Ascending aorta (tissue), 1 donor: ENCODE measurements around a stretch of chr16.

DNA sequence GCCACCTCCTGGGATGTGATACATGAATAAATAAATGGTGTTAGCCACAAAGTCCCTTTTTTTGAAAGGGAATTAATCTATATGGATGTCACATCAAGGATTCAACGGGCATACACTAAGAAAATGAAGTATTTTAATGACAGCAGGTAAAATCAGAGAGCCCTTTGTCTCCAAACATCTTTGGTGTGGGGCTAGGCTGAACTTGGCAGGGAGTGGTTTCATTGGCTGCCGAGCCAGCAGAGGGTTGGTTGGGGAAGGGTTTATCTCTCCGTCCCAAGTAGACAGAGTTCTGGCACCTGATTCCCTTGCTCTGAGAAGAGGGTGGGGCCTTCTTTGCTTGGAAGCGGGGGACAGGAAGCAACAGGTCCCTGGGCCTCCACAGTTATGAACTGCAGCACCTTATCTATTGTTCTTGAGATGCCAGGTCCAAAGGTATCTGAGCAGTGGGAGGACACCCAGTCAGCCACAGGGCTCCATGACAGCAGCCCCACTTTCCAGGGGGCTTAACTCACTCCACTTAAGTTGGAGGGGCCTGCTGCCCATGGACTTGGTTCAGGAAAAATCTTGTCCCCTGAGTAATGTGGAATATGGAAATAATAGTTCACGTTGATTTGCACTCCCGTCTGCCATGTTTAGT, 12.3 kb upstream of the CDH1 start:
- PRO-cap, result no peak

GRCh38 chr16:68739845-68740876, 3.1 kb downstream of the CDH1 start:
- PRO-cap, result no peak

DNA sequence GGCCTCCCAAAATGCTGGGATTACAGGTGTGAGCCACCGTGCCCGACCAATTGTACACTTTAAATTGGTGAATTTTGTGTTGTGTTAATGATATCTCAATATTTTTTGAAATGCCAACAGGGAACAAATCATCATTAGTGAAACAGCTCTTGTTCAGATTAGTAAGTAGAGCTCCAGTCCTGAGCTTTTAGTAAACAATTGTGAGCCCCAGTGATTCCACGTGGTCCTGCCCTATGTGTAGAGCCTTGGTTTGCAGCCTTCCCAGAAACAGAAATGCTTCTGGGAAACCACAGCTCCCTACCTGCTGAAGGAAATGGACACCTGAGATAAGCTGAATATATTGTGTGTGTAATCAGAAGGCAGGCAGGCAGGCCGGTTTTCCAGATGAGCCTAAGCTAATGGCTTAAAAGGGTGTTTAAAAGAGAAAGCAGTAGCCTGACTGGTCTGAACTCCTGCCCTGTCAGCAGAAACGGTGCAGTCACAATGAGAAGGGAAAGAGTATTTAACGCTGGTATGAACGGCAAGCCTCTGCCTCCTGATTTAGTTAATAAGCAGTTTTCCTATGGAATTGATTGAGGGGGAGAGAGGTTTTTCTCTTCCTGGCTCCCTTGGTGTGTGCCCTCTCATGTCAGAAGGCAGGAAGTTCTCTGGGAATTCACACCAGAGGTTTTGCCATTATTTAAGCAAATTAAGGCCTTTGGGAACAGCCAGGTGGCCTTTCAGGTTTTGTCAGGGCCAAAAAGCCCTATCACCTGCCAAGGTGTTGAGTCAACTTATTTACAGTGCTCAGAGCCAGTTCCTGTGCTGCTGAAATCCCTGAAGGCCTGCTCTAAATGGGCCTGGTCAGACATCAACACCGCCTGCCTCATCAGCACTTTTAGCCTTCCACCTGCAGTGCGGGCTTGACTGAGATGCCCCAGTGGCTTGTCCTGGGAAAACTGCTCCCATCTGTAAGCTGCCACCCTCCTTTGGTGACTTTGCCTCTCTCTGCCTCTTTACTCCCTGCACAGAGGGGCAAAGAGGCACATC, 41.5 kb downstream of the CDH1 start:
- PRO-cap, result no peak

GRCh38 chr16:68782026-68782376, 44.9 kb downstream of the CDH1 start:
- PRO-cap, result no peak

- PRO-cap, result no peak
These were observed 73.6 kb upstream of the HAS3 start for GRCh38 chr16:69031800-69032252.

DNA sequence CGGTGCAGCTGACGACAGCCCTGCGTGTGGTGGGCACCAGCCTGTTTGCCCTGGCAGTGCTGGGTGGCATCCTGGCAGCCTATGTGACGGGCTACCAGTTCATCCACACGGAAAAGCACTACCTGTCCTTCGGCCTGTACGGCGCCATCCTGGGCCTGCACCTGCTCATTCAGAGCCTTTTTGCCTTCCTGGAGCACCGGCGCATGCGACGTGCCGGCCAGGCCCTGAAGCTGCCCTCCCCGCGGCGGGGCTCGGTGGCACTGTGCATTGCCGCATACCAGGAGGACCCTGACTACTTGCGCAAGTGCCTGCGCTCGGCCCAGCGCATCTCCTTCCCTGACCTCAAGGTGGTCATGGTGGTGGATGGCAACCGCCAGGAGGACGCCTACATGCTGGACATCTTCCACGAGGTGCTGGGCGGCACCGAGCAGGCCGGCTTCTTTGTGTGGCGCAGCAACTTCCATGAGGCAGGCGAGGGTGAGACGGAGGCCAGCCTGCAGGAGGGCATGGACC, 4.0 kb downstream of the HAS3 start:
- PRO-cap, result no peak

- PRO-cap, result no peak
These were observed 13.2 kb downstream of the HAS3 start for GRCh38 chr16:69118242-69119450.

DNA sequence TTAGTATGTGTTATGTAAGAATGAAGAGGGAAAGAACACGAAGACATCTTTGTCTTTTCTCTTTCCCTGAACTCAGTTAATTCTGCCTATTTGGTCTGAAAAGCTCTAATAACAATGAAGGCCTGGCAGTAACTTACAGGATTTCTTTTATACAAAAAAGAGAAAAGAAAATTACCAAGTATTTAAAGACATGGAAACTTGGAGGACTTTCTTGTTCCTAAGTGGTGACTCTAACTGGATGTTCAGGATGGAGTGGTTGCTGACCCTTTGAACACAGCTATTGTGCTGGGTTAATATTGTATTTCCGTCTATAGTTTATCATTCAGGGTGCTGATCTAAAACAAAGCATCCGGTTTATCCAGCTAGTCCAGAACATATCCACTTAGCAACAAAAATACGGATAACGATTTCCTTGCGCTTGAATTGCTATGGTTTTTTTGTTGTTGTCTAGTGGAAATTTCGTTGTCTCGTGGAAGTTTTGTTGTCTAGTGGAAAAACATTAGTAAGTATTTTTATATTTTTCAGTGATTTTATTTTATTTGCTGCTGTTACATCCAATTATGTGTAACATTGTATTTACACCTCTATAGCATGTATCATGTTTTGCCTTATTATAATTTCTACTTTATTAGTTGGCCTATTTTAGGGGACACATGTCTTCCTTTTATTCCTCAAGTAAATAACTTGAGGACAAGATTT, 38.2 kb downstream of the SNTB2 start:
- PRO-cap, result no peak

GRCh38 chr16:69315488-69316398, 4.6 kb downstream of the VPS4A start:
- PRO-cap, result no peak

- PRO-cap, result no peak
These were observed 395 bp downstream of the NIP7 start for GRCh38 chr16:69339945-69340388.

GRCh38 chr16:69370406-69370928, 15.3 kb downstream of the TERF2 start:
- PRO-cap, result no peak

DNA sequence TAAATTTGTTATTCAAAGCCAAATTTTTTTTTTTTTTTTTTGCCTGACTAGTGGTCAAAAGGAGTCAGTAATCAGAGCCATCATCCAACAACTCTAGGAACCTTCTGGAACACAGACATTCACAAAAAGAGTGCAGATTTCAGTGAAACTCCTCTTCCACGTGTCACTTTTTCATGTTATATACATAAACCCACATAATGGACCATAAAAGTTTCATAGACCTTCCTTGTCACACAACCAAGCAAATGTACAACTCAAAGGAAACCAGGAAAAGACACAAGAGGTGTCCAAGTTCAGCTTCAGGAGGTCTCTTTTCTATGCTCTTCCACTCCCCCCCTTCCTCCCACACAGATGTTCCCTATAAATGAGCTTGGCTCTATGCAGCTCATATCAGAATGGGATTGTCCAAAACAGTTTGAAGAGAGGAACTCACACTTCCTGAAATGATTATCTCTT, 16.4 kb upstream of the TERF2 start:
- PRO-cap, result no peak

GRCh38 chr16:69564727-69565326, 939 bp upstream of the NFAT5 start:
- PRO-cap, result no peak

DNA sequence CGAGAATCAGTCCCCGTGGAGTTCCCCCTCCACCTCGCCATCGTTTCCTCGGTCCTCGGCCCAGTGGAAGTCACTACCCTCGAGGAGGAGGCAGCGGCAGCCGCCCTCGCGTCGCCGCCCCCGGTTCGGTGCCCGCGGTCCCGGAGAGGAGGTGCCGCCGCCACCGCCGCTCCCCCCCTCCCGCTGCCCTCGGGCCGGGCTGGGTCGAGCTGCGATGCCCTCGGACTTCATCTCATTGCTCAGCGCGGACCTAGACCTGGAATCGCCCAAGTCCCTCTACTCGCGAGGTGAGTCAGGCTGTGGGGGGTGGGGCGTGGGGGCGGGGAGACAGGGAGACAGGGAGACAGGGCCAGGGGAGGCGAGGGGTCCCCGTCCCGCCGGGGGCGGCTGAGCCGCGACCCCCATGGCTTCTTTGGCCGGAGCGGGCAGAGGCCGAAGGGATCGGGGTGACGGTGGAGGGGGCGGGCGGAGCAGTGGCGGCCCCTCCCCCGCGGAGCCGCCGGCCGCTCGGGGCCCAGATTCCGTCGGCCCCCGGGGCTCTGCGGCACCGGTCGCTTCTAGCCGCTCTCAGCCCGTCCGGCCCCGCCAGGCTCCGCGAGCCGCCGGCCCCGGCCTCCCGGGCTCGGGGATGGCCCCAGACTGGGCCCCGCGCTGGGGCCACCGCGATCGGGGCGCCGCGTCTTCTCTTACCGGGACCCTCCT, 473 bp downstream of the NFAT5 start:
- PRO-cap, result bidirectional peak, plus-strand start at position 316 of the sequence, minus-strand start at position 264 of the sequence

GRCh38 chr16:69566790-69567555, 1.2 kb downstream of the NFAT5 start:
- PRO-cap, result bidirectional peak, plus-strand start at chr16:69566976, minus-strand start at chr16:69566963

GRCh38 chr16:69725755-69726054, 655 bp downstream of the NQO1 start:
- PRO-cap, result no peak

DNA sequence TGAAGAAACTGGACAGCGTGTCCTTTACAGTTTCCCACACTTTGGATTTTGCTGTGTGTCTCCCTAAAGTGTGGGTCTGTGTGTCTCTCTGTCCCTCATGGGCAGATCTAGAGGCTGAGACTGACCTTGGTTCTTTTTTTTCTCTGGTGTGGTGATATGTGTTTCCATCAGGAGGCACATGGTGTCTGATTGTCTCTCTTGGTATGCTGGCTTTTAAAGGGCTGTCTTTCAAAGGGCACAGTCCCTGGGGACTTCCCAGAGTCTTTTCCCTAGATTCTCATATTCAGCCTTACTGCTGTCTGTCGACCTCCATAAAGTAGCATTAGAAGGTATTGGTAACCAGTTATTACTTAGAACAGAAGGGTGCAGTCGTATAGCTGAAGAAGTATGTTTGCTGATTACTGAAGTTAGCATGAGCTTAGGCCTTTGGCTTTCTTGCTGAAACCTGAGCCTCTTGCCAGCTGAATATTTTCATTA, 71.2 kb downstream of the WWP2 start:
- PRO-cap, result no peak

DNA sequence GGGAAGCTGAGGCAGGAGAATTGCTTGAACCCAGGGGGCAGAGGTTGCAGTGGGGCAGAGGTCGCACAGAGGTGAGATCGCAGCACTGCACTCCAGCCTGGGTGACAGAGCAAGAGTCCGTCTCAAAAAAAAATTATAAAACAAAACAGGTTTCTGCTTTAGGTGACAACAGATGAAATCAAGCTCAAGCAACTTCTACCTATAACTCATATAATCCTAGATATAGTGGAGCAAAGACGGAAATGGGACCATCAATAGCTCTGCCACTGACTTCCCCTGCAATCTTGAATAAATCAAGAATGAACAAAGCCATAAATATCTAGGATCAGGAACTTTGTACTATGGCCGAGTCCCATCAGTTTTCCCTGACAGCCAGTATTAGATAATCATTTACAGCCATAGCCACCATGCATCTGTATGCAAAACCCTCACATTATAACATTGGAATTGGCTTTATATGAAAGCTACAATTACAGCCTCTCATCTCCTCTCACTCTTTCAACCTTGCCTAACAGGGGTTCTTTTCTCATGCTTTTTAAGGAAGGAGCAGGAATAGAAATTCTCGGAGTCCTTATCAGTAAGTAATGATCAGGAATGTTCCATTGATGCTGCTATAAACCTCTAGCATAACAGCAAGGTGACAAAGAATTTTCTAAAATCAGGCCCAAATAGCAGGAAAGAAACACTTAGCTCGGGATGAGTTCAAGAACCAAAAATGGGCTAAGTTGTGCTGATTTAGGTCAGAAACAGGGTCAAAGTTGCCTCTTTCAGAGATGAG, 53.3 kb upstream of the PDPR start:
- PRO-cap, result no peak

DNA sequence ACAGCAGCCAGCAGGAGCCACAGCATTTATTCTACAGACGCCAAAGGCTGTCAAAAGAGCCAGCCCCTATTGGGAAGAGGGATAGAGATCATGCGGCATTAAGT, 399 bp upstream of the EXOSC6 start:
- PRO-cap, result no peak

- PRO-cap, result no peak
These were observed 907 bp upstream of the EXOSC6 start for GRCh38 chr16:70252681-70253013.